GM23248 (cell line): ENCODE results near the genes TFPI and WDR75.

GRCh38 chr2:186675493-186676051 is 18.3 kb upstream of the FAM171B start:
- RAMPAGE, long total RNA = no peak

- RAMPAGE, long total RNA = no peak
Measured at GRCh38 chr2:187530390-187531131, 23.7 kb downstream of the TFPI start.

GRCh38 chr2:187553771-187554772 is at the start of gene TFPI:
TFPI (minus strand) TSS chr2:187554435.
- RAMPAGE, long total RNA = start-site peak on the minus strand at chr2:187554371-187554444, 179 and 55 reads in 2 replicates

GRCh38 chr2:187673408-187674243 is 119.4 kb upstream of the TFPI start:
- RAMPAGE, long total RNA = no peak

DNA sequence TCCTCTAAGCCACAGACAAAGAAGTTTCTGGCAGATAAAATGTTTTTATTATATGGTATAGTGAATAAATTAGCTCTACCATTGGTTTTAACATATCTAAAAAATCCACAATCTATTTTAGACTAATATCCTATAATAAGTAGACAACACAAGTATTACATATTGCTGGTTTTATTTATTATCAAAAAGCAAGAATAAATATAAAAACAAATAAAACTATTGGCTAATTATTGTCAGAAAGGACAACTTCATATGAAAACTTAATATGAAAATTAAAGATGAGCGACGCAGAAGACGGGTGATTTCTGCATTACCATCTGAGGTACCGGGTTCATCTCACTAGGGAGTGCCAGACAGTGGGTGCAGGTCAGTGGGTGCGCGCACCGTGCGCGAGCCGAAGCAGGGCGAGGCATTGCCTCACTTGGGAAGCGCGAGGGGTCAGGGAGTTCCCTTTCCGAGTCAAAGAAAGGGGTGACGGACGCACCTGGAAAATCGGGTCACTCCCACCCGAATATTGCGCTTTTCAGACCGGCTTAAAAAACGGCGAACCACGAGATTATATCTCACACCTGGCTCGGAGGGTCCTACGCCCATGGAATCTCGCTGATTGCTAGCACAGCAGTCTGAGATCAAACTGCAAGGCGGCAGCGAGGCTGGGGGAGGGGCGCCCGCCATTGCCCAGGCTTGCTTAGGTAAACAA is 168.2 kb upstream of the GULP1 start:
- RAMPAGE, long total RNA = no peak

DNA sequence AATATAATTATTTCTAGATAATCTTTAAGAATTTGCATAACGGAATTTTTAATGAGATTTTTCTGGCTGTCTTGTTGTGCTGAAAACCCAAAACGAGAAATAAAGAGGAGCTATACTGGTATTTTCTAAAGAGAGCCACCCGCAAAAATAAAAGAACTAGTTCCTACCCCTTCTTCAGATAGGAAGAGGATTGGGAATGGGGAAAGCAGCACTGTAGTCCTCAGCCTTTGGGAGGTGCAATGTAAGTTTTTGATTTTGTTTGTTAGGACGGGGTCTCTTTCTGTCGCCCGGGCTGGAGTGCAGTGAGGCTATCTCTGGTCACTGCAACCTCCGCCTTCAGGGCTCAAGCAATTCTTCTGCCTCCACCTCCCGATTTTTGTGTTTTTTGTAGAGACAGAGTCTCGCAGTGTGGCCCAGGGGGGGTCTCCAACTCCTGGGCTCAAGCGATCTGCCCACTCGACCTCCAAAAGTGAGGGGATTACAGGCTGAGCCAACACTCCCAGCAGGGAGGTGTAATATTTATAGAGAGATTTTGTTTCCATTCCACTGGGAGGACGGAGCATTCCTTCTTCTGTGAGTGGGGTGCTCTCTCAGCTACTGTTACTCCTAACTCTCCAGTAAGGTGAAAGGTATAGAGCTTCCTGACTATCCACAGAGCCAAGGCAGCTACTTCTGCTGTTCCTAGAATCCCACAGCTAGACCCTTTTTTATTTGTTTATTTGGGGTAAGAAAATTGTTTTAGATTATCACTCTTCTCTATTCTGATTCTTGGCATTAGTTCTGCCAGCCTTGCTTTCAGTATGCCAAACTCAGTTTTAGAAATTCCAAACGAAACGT is 13.1 kb upstream of the GULP1 start:
- RAMPAGE, long total RNA = no peak

- RAMPAGE, long total RNA = no peak
Measured at GRCh38 chr2:188303044-188304035, 11.7 kb downstream of the GULP1 start.

DNA sequence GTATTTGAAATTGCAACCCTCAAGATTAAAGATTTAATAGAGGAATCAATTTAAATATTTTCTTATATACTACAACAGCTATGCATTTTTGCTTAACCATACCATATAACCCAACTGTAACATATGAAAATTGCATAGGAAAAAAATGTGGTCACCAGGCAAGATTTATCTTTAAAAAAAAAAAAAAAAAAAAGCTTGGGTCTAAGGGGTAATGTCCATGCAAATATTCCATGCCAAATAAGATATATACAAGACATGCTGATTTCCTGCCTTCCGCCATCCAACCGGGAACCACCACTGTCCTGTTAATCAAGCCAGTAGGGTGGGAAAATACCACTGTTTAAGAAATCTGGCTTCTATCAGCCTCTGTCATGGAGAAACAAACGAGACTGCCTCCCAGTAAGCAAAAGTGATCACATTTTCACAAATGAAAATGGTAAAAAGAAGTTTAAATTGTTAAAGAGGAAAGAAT is 988 bp downstream of the COL5A2 start:
- RAMPAGE, long total RNA = no peak

- RAMPAGE, long total RNA = no peak
Measured at GRCh38 chr2:189286076-189286649, 106.6 kb upstream of the COL5A2 start.

- RAMPAGE, long total RNA = no peak
Measured at GRCh38 chr2:189347354-189347955, 93.8 kb upstream of the WDR75 start.

DNA sequence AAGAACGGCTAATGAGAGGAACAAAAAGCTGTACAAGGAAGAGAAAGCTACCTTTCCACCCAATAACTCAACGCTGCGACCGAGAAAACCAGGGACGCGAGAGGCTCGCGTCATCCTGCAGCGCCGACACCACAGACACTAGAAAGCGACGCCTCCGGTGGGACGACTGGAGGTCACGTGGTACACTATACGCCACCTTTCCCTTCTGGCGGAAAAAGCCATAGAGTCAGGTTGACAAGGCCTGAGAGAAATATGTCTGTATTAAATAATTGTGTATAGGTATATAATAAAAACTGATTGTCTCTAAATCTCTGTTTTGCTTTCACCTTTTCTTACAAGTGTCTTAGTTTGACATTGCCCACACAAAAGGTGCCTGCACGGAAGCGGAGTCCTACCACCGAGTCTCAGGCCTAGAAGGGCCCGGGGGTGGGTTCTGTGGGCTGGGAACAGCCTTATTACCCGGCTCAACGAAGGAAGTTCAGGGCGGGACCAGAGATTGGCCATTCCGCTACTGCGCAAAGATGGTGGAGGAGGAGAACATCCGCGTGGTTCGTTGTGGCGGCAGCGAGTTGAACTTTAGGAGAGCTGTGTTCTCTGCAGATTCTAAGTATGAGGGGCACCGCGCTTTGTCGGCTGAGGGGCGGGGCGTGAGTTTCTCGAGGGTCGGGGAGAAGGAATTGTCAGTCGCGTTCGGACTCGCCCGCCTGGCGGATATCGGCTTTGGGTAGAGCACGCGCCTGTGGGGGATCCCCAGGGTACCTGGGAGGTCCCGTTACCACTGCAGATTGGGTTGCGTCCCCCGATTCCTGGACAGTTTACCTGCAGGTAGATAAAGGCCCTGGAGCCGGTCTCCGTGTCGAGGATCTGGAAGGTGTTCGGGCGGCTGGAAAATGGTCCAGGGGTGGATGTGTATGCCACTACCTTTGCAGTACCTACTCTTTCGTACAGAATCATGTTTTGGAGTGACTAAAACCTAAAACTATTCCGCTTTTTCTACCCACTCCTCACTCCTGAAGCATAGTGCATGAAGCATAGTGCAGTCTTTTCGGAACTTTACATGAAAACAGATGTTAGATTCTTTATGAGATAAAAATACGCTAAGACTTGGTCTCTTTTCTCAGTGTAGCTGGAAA is at the start of gene WDR75:
WDR75 (plus strand) TSS at position 503 of the 1,133 bp plus-strand sequence.
- RAMPAGE, long total RNA = no peak

DNA sequence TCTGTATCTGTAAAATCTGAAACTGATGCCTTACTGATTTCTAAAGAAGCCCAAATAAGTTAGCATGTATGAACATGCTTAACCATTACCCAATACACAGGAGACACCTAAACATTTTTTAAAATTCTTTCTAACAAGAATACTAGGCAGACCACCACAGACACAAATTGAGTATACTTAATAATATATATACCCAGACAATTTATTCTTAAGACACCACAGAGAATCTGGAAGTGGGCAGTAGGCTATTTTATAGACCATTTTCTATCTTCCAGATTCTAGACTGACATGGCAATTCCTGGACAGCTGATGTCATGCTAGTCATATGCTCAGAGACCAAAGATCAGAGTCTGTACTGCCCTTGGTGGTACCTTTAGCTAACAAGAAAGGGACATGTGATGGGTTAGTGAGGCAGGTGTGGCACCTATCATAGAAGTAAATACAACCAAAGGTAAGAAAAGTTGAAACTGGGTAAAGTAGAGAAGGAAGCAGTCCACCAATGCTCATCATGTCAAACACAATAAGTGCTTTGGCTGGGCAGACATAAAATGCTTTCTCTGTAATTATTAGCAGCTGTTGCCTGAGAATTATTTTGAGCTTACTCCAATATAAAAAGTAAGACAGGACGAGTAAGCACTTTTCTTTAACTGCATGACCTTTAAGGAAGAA is 47.3 kb downstream of the SLC40A1 start:
- RAMPAGE, long total RNA = no peak

GRCh38 chr2:189579409-189580532 is 815 bp downstream of the SLC40A1 start:
- RAMPAGE, long total RNA = no peak

- RAMPAGE, long total RNA = no peak
Measured at GRCh38 chr2:190235430-190235765, 54.7 kb downstream of the C2orf88 start.

- RAMPAGE, long total RNA = no peak
Measured at GRCh38 chr2:190469601-190470237, 61.6 kb downstream of the MFSD6 start.

GRCh38 chr2:190627684-190628688 is 20.9 kb upstream of the NAB1 start:
- RAMPAGE, long total RNA = no peak

DNA sequence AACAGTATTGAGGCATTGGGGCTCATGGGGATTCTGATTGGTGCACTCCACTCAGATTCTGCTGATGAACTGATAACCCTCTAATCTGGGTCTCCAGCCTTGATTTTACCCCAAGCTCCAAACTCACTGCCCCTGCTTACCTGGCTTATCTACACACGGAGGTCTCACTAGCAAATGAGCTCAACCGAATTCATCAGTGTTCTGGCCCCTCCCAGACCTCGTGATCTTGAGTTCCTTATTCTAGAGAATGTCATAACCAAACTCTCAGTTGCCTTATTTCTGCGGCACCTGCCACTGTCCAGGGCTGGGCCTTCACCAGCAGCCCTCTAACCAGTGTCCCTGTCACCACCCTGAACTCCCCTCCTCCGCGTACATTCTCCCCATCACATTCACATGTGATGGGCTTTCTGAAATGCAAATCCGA is 30.9 kb downstream of the NAB1 start:
- RAMPAGE, long total RNA = no peak

- RAMPAGE, long total RNA = no peak
Measured at GRCh38 chr2:190882432-190883182, 2.0 kb downstream of the GLS start.

GRCh38 chr2:190920555-190921388 is 40.2 kb downstream of the GLS start:
- RAMPAGE, long total RNA = no peak

DNA sequence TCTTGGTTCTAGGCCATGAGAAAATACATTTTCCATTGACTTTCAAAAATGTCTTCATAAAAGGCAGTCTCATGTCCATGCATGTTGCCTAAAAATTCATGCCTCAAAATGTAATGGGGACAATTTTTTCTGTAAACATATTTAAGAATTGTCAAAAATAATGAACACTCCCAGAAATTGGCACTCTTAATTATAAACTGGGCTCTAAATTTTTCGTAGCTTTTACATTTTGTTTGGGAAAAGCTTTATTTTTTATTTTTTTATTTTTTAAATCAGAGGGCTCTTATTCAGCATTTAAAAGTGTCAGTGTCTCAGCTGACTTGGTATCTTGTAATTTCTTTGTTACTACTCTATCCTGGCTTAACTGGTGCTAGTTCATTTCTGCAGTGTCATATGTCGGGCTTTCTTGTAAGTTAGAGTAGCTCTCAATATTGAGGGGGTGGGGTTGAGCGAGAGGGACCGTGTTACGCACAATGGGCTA is 44.4 kb downstream of the GLS start:
- RAMPAGE, long total RNA = no peak